ENCODE data around the genes CLEC4A and PHC1.

DNA sequence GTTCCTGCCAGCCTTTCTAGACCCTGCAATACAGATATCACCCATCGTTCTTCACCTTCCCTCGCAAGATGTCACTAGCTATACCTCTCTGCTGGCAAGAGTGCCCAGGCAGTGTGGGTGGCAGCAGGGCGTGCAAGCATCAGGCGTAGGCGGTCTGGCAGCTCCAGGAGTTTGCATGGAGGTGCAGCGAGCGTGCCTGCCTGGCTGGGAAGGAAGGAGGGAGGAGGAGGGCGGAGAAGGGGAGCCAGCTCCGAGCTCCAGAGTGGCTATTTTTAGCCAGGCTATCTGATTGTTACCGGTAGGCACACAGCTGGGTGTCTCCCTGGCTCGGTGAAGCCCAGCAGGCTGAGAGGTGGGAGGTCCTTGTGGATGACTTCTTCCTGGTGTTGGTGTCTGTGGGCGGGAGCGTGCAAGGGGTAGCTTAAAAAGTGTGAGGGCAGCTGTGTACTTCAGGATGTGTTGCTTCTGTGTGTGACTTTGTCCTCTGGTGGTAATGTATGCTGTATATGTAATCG is 6.2 kb downstream of the FOXJ2 start:
- PRO-cap, 4 experiments = no peak in any of the 4 experiments
- RAMPAGE, long total RNA, 4 experiments = no peak in any of the 4 experiments

- PRO-cap, 4 experiments = no peak in any of the 4 experiments
- RAMPAGE, long total RNA, 4 experiments = start-site peak on the plus strand in 2 of 4 experiments, at chr12:8123843-8123887 at its widest, 21 to 65 reads per replicate
These were observed at the start of gene CLEC4A for GRCh38 chr12:8123415-8124117. Gene CLEC4A, plus strand, starts transcription at chr12:8123617.

GRCh38 chr12:8243488-8244260 is 16.3 kb upstream of the FAM90A1 start:
- PRO-cap, 4 experiments = peak in 4 of 4 experiments; most common plus-strand start chr12:8243658 (in 2)
- RAMPAGE, long total RNA, 4 experiments = no peak in any of the 4 experiments

DNA sequence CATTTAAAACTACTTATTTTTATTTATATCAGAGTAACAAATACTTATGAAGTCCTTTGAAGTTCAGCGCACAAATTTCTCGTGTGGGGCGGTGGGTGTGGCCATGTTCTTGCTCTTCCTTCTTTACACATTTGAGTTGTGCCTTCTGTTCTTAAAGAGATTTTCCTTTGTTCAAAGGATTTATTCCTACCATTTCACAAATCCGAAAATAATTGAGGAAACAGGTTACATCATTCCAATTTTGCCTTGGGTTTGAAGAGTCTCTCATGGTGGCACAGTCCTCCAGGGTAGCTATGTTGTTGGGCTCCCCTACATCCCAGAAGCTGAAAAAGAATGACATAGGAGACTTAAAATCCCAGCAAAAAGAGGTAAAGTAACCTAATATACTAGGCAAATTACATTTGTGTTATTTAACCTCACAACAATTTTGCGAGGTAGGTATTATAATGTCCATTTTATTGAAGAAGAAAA is 6.2 kb downstream of the CLEC4E start:
- PRO-cap, 4 experiments = no peak in any of the 4 experiments
- RAMPAGE, long total RNA, 4 experiments = start-site peak on the minus strand in 2 of 4 experiments, centred at positions 245 to 275 of the sequence, 77 to 143 reads per replicate

DNA sequence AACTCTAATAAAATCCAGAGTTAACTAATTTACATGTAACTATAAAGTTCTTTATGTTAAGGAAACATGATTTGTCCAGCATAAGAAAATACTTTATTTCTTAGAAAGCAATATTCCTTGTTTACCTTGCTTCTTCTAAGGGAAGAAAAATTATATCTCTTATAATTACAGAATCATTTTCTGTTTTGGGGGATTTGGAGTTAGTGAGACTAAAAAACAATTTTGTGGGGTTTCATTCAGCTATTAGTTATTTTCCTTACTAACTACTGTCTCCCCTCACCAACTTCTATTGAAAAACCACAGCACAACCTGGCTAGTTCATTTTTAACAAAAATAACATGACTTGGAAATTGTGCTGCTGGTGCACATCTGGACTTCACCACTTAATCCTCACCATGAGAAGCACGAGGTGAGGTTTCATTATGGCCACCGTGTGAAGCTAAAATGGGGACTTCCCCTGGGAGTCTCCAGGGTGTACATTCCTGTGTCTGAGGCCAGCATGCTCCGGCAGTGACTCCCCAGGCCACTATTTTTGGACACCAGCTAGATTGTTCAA is 16.6 kb upstream of the AICDA start:
- PRO-cap, 4 experiments = no peak in any of the 4 experiments
- RAMPAGE, long total RNA, 4 experiments = no peak in any of the 4 experiments

DNA sequence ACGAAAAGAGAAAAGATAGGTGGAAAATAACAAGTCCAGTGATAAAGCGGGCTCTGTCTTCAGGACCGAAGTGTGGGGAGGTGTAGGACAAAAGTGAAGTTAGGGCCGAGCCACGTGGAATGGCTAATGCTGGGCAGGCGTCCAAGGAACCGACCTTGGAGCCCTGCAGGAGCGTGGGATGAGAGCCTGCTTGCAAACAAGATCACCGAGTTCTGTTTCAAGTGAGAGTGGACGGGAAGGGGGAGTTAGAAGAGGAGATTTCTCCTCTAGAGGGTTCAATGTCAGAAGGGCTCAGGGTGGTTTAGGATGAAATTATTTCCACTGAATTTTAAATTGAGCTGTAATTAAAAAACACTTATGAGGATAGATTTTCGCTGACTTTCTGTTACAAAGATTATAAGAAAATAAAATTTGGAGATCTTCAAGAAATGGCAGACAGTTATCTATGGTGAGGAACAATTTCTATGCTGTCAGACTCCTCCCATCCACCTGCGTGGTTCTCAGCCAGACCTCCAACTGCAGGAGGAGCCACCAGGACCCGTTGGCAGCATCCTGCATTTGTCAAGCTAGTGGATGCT is 22.4 kb downstream of the A2ML1 start:
- PRO-cap, 4 experiments = no peak in any of the 4 experiments
- RAMPAGE, long total RNA, 4 experiments = no peak in any of the 4 experiments

DNA sequence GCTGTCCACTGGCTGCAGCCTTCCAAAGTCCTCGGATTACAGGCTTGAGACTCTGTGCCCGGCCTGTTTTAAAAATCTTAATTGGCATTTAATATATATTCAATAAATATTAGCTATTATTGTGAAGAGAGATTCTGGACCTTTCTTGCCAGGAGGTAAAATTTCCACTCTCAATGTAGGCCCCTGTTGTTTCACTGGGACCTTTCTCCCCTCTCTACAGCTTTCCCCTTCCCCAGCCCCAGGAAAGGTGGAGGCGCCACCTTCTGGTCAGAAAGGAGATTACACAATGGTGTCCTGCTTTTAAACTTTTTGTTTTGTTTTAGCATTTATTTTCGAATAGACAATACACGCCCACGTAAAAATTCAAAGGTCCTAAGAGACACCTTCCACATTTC is 23.8 kb upstream of the PHC1 start:
- PRO-cap, 4 experiments = no peak in any of the 4 experiments
- RAMPAGE, long total RNA, 4 experiments = no peak in any of the 4 experiments

GRCh38 chr12:8913580-8914622 is at the start of gene PHC1:
Gene PHC1, plus strand, starts transcription at chr12:8914509.
- PRO-cap, 4 experiments = peak in 3 of 4 experiments; most common plus-strand start chr12:8914251 (in 1); most common minus-strand start chr12:8914401 (in 2)
- RAMPAGE, long total RNA, 4 experiments = no peak in any of the 4 experiments

DNA sequence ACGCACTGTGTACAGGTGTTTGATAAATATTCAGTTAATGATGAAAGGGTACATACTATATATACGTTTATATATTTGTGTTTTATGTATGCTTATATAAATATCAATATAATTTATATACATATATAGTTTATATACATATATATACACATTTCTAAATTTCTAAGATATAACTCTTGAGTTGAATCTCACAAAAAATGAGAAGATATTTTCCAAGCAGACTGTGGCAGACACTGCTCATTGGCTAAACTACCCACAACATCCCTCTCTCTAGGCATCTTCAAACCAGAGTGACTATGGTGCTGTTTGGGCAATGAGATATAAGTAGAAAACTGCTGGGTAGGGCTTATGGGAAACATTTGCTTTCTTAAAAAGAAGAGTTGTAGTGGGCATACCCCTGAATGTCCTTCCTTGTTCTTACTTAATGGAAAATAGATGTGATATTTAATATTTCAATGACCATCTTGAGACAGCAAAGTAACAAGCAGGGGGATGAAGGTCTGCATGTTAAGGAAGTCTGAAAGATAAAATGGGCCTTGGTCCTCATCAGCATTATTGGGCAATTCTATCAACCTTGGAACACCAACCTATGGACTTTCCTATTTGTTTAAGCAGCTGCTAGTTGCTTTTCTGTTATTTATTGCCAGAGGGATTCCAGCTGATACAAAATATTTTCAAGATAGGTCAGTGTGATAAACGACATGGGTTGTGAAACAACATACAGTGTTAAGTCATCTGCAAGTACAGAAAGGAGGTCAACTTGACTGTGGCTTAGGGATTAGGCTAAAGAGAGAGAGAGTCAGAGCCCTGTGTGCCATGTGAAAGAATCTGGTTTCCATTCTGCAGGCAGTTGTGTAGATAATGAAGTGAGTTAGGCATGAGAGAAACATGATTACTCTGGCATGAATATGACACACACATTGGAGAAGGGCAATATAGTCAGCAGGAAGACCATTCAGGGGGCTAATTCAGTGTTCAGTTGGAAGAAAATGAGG is 16.2 kb upstream of the A2M start:
- PRO-cap, 4 experiments = no peak in any of the 4 experiments
- RAMPAGE, long total RNA, 4 experiments = no peak in any of the 4 experiments

DNA sequence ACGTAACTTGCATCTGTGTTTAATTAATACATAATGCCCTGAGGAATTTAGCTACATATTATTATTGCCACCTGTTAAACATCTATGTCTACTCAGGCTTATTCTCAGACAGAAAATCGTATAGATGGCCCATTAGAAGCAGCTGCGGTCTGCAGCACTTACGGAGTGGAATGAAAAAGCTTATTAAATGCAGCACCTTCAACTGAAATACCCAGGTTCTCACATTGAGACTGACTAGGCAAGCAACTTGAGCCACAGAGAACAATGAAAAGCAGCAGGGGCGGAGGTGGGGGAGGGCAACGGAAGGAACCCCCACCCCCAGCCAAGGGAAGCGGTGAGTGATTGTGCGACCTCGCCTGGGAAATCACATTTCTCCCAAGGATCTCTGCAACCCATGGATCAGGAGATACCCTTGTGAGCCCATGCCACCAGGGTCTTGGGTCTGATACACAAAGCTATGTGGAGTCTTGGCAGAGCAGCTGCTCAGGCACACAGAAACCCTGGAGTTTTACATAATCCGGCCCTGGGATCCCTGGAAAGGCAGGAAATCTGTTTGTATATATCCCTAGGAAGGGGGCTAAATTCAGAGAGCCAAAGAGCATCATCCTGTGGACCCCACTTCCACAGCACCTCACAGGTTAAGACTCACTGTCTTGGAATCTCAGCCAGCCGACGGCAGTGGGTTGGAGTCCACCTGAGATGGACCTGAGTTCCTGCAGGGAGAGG is 38.1 kb downstream of the PZP start:
- PRO-cap, 4 experiments = peak in 1 of 4 experiments; most common minus-strand start position 263 of the sequence (in 1)
- RAMPAGE, long total RNA, 4 experiments = start-site peak on the minus strand in 1 of 4 experiments, centred at position 253 of the sequence, 5 reads per replicate

GRCh38 chr12:9447297-9447728 is 160.4 kb downstream of the KLRB1 start:
- PRO-cap, 4 experiments = no peak in any of the 4 experiments
- RAMPAGE, long total RNA, 4 experiments = no peak in any of the 4 experiments

DNA sequence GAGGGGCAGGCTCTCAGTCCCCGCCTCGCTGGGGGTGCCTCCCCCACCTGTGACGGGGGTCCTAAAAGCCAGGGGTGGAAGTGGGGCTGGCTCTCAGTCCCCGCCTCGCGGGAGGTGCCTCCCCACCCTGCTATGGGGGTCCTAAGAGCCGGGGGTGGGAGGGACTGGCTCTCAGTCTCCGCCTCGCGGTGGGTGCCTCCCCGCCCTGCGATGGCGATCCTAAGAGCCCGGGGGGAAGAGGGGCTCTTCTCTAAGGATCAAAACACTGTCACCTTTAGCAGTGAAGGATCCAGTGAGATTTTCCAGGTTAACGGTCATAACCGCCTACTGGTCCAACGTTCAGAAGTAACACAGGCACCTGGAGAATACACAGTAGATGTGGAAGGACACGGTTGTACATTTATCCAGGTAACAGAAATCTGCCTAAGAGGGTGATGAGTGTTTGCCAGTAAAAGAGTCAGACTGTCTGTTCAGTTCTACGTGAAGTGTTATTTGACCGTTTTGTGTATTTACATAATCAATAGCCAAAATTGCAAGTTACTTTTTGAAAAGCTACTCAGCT is 37.1 kb downstream of the KLRB1 start:
- PRO-cap, 4 experiments = no peak in any of the 4 experiments
- RAMPAGE, long total RNA, 4 experiments = no peak in any of the 4 experiments

DNA sequence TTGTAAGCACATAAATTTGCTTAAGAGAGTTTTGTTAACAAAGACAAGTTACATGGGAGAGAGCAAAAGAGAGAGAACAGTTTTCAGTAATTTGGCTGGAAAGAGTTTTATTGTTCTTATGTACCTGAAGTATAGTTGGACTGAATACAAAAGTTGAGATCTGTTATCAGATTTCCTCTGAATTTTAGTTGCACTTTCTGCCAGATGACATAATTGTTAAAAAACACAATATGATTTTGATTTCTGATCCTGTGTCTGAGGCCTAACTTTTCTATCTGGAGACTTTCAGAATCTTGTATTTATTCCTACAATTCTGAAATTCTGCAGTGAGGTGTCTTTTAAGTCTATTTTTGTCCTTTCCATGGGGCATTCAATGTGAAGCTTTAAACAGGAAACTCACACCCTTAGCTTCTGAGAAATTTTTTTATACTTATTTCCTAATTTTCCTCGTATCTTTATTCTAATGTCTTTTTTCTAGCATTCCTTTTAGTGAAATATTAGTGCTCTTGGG is 23.3 kb downstream of the CD69 start:
- PRO-cap, 4 experiments = peak in 1 of 4 experiments; most common plus-strand start position 239 of the sequence (in 1); most common minus-strand start position 155 of the sequence (in 1)
- RAMPAGE, long total RNA, 4 experiments = no peak in any of the 4 experiments

DNA sequence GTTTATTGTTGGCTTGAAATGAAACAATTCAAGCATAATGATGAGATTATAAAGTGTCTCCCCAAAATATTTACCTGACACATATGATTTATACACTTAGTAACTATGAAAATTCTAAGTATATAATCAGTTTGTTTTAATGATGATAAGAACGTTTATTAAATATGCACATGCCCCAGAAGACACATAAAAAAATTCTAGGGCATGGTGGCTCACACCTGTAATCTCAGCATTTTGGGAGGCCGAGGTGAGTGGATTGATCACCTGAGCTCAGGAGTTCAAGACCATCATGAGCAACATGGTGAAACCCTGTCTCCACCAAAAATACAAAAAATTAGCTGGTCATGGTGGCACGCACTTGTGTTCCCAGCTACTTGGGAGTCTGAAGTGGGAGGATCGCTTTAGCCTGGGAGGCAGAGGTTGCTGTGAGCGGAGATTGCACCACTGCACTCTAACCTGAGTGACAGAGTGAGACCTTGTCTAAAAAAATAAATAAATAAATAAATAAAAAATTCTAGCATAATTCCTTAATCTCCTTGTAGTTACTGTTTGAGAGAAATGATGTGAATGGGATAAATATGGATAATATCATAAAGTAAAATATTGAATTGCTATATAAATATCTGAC is 4.0 kb downstream of the CD69 start:
- PRO-cap, 4 experiments = no peak in any of the 4 experiments
- RAMPAGE, long total RNA, 4 experiments = no peak in any of the 4 experiments

DNA sequence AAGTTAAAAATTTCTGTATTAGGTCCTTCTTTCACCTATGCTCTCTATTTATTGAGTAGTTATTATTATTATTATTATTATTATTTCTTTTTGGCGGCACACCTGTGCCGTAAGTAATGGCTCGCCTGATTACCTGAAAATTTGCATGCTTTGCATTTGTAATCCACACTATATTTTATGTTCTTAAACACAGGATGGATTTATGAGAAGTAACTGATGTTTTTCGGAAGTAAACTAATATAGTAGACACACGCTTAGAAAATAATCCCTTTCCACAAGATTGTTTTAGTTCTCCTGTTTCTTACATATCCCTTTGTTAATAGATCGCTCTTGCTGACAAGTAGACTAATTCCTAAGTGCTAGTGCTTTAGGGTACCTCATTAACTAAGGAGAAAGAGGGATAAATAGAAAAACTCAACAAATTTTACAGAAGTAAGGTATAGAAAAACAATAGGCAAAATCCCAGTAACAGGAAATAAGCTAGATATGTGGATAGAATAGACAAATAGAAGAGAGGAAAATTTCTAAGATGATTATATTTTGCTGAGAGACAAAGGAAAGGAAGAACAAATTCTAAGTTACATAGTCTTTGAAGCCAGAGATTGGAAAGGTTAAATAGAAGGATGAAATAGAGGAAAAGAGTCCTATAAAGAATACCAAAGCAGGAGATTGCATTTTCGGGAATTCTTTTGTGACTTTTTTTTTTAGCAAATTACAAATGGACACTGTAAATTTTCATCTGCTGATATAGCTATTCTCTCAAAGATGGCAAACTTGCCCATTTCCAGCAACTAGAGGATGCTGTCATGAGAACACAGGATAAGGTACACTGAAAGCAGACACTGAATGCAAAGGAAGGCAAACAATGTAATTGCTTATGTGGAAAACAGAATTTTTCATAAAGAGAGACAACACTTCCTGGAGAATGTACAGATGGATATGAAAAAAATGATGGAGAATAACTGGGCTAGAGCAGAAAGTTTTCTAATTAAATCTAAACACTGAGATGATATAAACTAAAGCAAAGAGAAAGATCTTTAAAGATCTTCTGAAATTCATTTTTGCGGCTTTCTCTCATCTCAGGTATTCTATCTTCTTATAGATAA is 922 bp downstream of the CD69 start:
- PRO-cap, 4 experiments = peak in 4 of 4 experiments; most common plus-strand start position 794 of the sequence (in 2); most common minus-strand start position 797 of the sequence (in 1)
- RAMPAGE, long total RNA, 4 experiments = no peak in any of the 4 experiments

DNA sequence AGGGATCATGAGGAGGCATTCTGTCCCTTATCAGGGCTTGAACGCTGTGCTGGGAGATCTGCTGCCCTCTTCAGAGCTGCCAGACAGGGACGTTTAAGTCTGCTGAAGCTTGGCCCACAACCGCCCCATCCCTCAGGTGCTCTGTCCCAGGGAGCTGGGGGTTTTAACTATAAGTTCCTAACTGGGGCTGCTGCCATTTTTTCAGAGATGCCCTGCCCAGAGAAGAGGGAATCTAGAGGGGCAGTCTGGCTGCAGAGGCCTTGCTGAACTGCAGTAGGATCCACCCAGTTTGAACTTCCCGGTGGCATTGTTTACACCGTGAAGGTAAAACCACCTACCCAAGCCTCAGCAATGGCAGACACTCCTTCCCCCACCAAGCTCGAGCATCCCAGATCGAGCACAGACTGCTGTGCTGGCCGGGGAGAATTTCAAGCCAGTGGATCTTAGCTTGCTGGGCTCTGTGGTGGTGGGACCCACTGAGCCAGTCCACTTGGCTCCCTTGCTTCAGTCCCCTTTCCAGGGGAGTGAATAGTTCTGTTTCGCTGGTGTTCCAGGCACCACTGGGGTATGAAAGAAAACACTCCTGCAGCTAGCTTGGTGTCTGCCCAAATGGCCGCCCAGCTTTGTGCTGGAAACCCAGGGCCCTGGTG is 20.0 kb downstream of the CLEC2B start:
- PRO-cap, 4 experiments = no peak in any of the 4 experiments
- RAMPAGE, long total RNA, 4 experiments = no peak in any of the 4 experiments

DNA sequence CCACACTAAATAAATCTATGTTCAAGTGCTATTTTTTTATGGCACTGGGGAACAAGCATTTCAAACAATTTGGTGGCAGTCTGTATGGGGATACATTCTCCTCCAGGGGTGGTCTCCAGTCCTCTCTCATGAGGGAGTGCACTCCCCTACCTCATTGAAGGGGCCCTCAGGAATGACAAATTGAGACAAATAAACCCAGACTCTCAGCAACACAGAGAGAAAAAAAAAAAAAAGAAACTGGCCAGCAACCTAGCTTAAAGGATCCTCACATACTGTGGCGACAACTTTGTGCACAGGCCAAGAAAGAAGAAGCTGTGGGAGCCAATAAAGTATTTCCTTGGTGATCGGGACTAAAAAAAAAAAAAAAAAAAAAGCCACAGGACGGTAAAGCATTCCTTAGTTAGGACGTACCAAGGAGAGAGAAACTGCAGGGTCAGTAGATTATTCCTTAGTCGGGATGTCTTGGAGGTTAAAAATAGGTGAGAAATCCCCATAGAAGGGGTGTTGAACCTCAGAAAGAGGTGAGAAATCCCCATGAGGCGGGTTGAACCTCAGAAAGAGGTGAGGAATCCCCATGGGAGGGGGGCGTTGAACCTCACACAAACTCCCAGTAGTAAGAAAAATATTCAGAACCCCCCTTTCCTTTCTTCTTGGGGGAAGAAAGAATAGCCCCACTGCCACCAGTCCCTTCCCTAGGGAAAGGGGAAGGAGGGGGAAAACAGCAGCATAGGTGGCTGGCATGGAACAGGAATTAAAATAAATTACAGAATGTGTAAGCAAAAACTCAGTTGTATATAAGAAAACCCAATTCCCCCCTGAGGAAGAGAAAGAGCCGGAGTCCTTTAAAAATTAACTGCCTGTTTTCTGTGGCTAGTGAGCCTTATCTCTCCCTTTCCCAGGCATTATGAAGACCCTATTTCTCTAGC is 27.0 kb downstream of the KLRK1 start:
- PRO-cap, 4 experiments = no peak in any of the 4 experiments
- RAMPAGE, long total RNA, 4 experiments = no peak in any of the 4 experiments

GRCh38 chr12:10553921-10554582 is 48.4 kb downstream of the EIF2S3B start:
- PRO-cap, 4 experiments = peak in 4 of 4 experiments; most common plus-strand start chr12:10554510 (in 4); most common minus-strand start chr12:10554213 (in 2)
- RAMPAGE, long total RNA, 4 experiments = no peak in any of the 4 experiments

- PRO-cap, 4 experiments = no peak in any of the 4 experiments
- RAMPAGE, long total RNA, 4 experiments = no peak in any of the 4 experiments
These were observed 49.2 kb downstream of the EIF2S3B start for GRCh38 chr12:10554583-10555547.

- PRO-cap, 4 experiments = no peak in any of the 4 experiments
- RAMPAGE, long total RNA, 4 experiments = no peak in any of the 4 experiments
These were observed 12.5 kb downstream of the STYK1 start for GRCh38 chr12:10661342-10661802.